Neutrophil (primary cell): Measurements from ENCODE around the gene GOLGA6L6.

DNA sequence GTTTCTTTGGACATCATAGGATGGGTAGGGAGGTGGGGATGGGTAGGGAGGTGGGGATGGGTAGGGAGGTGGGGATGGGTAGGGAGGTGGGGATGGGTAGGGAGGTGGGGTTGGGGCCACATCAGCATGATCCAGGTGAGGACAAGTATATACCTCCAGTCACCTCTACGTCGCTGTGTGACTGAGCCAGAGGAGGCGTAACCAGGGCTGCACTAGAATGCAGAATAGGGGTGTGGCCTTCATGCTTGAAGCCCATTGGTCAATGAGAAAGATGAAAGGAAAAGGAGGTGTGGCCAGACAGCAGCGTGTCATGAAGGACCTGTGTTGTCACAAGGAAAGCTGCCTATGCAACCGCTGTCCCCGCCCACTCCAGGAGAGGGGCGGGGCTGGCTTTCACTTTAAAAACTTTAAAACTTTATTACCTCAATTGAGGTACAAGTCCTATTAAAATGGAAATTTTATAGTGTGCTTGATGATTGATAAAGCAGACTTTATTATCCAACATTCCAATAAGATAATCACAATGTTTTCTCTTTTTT, at the start of gene GOLGA6L6:
Gene GOLGA6L6, minus strand, starts transcription at position 219 of the 539 bp plus-strand sequence.
- PRO-cap: no peak

- PRO-cap: no peak
These were observed 115.3 kb downstream of the POTEB3 start for GRCh38 chr15:21324950-21325510.

- PRO-cap: no peak
These were observed 95.3 kb downstream of the POTEB3 start for GRCh38 chr15:21344963-21345412.

DNA sequence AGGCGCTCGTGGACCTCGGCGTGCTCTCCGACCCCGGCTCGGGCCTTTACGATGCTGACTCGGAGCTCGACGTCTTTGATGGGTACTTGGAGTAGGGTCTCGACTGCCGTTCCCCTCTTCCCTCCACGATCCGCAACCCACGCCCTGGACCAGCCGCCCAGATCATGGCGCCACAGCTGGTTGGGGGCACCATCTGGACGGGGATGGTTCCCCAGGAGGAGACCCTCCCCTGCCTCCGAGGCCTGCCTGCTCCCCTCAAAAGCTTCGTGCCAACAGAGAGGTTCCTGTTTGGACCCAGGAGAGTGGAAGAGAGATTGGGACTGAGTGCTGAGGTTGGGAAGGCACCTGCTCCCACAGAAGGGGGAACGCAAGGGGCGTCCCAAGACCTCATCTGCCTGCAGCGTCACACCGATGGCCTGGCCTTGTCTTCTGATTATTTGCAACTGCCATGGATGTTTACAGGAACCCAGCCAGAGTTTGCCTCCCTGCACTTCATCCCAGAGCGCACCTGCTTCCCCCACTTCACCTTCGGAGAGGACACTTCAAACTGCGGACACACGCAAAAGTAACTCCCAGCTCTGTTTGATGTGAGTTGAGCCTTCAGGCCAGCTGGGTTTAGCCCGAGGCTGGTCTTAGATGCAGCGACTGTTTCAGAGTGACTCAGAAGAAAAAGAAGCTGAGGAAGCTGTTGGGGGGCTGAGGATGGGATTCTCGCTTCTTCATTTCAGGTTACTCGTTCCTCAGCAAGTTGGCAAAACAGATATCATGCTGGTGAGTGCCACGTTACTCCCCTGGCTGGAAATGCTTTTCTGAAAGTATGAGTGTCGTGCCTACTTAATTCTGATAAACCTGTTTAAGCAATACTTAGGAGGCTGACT, 71.1 kb upstream of the NIPA1 start:
- PRO-cap: no peak

- PRO-cap: no peak
These were observed 10.4 kb upstream of the NIPA1 start for GRCh38 chr15:22776004-22776576.

DNA sequence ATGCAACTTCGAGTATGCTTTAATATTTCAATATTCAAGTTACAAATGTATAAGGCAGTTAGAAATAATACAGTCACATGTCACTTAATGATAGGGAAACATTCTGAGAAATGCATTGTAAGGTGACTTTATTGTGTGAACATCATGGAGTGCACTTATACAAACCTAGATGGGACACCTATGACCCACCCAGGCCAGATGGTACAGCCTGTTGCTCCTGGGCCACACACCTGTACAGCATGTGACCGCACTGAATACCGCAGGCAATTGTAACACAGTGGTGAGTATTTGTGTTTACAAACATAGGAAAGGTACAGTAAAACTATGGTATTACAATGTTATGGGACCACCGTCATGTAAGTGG, 13.5 kb upstream of the NIPA2 start:
- PRO-cap: no peak

DNA sequence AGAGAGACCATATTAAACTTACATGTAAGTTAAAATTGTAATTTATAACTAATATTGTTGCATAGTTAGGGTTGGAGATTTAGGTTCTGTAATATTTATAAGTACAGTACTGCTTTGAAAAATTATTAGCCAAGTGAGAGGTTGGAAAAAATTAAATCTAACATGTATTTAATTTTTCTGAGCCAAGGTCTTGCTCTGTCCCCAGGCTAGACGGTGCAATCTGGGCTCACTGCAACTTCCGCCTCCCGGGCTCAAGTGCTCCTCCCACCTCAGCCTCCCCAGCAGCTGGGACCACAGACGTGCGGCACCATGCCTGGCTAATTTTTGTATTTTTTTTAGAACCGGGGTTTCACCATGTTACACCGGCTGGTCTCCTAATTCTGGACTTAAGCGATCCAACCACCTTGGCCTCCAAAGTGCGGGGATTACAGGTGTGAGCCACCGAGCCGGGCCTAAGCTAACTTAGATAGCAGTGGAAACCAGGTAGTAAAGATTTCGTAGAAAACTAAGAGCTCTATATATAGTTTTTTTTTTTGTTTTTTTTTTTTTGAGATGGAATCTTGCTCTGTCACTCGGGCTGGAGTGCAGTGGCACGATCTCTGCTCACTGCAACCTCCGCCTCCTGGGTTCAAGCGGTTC, 1.4 kb downstream of the NIPA2 start:
- PRO-cap: no peak

DNA sequence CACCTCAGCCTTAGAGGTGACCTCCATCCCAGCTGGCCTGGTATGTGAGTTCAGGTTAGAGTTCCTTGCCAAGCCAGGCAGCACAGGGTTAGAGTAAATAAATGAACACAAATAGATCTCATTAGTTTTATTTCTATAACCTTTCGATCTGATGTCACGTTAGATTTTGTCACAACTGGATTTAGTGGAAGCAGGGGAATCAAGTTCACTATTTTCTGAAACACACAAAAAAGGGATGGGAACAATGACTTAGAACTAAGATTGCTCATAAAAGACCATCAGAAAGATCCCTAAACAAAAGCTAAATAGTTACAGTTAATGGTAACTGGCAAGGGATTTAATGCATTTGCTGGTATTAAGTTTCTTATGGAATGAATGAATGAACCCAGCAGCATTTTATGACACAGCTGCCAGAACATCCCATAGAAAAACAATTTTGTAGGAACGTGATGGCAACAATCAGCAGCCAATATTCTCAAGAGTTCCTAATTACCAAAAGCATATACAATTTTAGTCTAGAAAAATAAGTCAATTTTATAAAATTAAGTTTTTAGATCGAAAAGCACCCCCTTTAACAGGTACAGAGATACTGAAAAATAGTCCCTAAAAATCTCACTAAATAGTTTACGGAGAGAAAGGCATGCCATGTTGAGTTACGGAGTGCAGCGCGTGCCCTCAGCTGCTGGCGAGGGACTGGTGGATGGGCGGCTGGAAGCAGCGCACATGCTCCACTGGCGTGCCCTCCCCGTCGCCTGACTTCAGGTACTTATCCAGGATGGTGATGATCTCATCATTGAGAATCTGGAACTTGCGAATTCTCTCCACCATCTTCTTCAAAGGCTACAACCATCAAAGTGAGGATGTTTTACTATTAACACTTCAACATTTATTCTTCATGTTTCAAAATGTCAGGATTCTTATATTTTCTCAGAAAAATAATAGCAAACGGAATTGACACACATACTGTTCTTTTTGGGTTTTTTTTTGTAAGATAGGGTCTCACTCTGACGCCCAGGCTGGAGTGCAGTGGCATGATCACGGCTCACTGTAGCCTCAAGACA, 31.2 kb downstream of the NIPA2 start:
- PRO-cap: no peak

GRCh38 chr15:22873027-22873753, 34.7 kb downstream of the NIPA2 start:
- PRO-cap: no peak

DNA sequence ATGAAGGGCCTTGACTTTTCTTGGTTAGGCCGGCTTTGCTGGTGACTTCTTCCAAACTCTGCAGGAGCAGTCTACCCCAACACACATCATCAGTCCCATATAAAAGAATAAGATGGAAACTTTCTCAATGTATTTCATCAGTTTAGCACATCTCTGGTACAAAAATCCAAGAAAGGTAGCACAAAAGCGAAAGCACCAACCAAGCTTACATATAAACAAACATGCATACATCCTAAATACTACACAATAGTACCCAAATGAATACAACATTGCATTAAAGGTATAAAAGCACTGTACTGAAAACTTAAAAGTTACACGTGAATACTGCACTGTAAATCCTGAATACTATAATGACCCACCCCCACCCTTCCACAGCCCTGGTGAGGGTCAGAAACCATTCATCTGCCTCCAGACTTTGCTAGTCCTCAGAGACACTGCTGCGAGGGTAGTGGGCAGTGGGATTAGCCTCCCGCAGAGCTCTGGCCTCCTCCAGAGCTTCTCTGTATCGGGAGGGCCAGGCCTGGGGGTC, 1.2 kb downstream of the NDN start:
- PRO-cap: no peak

DNA sequence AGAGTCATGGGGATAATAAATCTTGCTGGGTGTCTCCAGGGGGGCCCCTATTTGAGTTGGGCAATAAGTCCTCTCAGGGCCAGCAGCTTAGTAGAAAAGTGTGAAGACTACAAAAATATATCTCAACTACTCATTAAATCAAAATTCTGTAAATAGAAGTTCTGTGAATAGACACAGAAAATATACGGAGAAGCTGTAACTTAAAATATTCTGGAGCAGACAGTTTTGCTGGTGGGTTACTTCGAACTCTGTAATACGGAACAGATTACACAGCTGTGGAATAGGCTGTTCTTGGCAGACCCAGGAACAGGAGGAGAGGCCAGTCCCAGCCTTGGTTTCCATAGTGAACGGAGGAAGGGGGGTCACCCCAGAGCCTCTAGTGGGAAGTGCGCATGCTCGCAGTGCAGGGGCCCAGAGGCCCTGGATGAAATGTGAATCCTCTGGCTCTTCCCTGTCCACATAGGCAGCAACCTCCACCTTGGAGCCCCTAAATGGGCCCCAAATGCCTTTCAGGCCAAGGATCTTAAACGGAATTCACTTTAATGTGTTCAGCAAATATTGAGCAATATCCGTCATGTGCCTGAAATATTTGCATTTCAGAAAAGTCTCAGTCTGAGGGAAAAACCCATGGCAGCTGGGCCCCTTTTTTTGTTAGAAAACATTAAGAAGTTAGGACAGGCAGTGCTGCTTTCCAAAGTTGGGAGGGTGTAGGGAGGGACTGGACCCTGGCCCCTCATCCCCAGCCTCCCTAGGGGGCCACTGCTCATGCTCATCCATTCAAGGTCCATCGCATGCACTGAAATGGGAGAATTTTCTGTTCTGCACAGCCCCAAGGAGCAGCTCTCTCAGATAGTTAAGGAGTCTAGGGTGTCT, 3.3 kb upstream of the NDN start:
- PRO-cap: no peak

- PRO-cap: no peak
These were observed 414.6 kb upstream of the NPAP1 start for GRCh38 chr15:24260944-24261311.

- PRO-cap: no peak
These were observed 96.5 kb downstream of the SNRPN start for GRCh38 chr15:25051416-25051615.

DNA sequence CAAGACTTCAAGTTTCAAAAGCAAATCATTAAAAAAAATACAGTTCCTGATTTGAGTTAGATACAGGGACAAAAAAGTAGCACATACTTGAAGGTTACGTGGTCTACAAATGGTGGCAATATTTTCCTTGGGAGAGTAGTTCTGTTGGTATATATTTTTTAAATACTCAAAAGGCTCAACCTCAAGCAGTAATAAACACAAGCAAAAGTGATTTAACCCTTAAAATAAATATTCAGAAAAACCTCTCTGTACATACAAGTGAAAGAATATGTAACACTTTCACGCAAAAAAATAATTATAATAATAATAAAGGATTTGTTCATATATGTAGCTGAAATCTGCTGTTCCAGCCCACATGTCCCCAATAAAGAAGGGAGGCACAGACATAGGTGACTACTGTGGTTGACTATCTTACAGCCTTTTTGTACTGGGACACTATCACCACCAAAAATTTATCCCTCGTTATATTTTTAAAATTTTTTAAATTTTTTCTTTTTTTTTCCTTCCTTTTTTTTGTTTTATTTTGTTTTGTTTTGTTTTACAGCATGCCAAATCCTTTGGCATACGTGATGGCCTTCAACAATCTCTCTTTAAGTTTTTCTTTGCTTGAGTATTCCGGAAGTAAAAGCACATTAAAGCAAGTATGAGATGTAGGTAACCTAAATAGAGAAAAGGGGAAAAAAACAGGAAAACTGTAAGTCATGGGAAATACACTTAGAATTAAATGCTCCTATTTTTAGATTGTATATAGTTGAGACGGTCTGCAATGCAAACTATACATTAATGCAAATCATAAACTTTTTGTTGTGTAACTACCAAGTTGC, 100.0 kb downstream of the UBE3A start:
- PRO-cap: no peak

GRCh38 chr15:25413696-25414363, 25.0 kb downstream of the UBE3A start:
- PRO-cap: no peak

GRCh38 chr15:25737106-25738036, 125.8 kb downstream of the ATP10A start:
- PRO-cap: no peak

- PRO-cap: no peak
These were observed 32.2 kb downstream of the ATP10A start for GRCh38 chr15:25830630-25831677.

GRCh38 chr15:25846173-25846877, 16.8 kb downstream of the ATP10A start:
- PRO-cap: no peak

- PRO-cap: no peak
These were observed 81.3 kb upstream of the ATP10A start for GRCh38 chr15:25944345-25944897.

DNA sequence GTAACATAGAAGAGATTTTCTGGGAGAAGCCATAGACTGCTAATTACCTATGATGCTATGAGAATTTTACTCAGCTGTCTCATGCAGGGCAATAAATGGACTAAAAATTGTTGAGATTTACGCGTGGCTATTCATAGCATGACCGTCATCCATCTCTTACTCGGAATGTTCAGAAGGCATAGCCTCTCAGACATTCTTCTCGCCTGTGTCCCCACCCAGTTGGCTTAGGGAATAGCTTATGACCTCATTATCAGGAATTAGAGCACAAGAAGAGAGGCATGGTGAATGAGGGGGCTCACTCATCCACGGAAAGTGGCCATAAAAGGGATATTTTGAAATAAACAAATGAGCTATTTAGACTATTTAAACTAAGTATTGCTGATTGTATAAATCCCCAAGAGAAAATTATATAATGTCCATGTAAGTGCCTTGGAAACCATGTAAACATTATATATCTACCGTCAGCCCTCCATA, 108.0 kb upstream of the ATP10A start:
- PRO-cap: no peak